Caco-2 (cell line): ENCODE measurements around the genes ZSWIM4 and IL27RA.

DNA sequence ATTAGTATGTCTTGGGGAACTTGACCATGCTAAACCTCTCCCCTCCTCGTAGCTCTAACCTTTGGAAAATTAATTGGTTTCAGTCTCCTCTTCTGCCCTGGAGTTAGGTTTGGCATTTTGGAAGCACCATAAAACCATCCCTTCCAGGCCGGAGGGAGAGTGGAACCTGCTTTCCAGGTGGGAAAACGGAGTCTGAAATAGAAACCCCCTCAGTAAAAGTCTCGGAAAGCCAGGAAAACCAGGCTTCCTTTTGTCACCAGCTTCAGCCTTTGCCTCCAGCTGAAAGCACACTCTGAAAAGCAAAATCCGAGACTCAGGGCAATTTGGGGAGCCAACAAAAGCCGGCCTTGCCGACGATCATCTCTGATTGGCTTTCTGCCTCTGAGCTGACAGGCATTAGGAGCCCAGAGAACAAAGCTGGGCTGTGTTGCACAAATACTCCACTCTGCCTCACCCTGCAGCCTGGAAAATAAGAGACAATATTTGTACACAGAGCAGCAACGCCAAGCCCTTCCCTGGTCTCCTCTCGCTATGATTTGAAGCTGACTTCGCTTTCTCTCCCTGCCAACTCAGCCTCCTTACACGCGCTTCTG is 47.0 kb downstream of the CACNA1A start:
- PRO-cap = no peak
- RRBS = no CpG with 5 or more reads among the region's 13 CpGs

DNA sequence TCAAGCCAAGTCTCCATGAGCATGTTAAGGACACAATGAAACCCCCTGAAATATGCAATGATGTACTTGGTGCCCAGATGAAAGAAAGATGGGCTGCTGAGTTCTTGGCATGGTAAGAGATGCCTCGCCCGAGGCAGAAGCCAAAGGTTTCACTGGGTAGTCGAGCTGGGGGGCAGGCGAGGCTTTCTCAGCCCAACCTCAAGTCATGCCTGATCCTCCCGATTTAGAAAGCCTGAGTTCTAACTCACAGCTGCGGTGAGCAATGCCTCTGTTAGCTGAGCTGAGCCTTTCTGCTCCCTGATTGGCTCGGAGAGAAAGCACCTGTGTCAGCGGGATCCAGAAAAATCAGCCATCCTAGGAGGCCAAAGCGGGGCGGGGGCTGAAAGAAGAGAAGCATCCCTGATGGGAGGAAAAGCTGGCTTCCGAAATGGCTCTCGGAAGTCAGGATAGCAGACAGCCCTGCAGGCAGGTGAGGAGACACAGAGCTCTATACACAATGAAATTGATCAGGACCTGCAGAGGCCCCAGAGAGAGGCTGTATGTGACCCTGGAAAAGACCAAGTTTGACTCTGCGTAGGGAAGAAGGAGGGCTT is 44.7 kb downstream of the CACNA1A start:
- PRO-cap = no peak
- RRBS = no CpG with 5 or more reads among the region's 13 CpGs

DNA sequence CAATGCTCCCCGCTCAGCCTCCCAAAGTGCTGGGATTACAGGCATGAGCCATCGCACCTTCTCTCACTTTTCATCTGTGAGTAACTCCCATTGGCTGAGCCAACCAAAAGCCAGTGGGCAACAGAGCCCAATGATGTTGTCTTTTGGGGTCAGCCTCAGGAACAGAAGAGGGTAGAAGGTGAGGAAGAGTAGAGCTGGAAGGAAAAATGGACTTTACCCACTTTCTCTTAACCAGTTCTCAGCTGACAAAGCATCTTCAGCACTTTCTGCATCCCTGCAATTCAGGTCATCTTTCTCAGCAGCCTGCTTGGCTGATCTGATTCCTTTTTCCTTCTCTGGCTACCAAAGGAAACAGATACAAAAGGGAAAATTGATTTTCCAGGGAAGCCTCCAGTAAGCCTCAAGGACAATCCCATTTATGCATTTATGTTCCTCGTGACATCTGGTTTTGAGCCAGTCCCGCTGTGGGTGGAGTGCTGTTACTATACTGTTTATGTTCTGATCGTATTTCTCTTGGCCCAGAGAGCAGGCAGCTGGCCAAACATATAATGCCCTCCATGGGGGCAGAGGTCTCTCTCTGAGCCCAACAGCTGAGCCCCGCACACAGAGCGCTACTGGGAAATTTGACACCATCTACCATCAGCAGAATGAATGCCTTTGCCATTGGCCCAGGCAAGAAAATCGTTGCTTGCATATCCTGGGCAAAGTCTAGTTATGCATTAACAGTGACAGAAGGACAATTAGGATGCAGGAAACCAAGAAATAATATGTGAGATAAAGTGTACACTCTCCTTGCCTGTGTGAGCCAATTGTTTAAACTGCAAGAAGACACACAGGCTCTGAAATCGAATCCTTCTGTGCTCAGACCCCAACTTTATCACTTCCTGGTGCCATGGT is 114.7 kb upstream of the YJU2B start:
- PRO-cap = no peak
- RRBS = no CpG with 5 or more reads among the region's 9 CpGs

- PRO-cap = no peak
- RRBS = no CpG with 5 or more reads among the region's 19 CpGs
Observed at GRCh38 chr19:13748506-13749121, 919 bp downstream of the YJU2B start.

- PRO-cap = bidirectional peak, plus-strand start at chr19:13795443, minus-strand start at chr19:13795068
- RRBS = 3% methylated on average over 21 of the region's 81 CpGs
Observed at GRCh38 chr19:13795213-13796273, at the start of gene ZSWIM4. TSS of gene ZSWIM4 (plus strand) at chr19:13795443.

DNA sequence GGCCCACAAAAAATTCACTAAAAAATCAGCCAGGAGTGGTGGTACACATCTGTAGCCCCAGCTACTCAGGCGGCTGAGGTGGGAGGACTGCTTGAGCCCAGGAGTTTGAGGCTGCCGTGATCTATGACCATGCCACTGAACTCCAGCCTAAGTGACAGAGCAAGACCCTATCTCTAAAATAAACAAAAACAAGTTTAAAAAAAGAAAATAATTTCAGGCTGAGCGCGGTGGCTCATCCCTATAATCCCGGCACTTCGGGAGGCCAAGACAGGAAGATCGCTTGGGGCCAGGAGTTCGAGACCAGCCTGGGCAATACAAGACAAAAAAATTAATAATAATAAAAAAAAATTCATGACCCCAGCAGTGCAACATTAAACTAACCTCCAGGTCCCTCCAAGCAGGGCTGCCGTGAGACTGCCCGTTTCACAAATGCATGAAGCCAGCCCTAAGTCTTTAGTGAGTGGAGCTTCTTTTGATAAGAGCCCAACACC is 38.7 kb upstream of the NANOS3 start:
- PRO-cap = no peak
- RRBS = no CpG with 5 or more reads among the region's 10 CpGs

- PRO-cap = no peak
- RRBS = 51% methylated on average over 7 of the region's 25 CpGs
Observed at GRCh38 chr19:13843256-13844055, 33.5 kb upstream of the NANOS3 start.

GRCh38 chr19:13850097-13850738 is 26.7 kb upstream of the NANOS3 start:
- PRO-cap = bidirectional peak, plus-strand start at chr19:13850620, minus-strand start at chr19:13850301
- RRBS = 4% methylated on average over 28 of the region's 54 CpGs

GRCh38 chr19:13856490-13856778 is 20.5 kb upstream of the NANOS3 start:
- PRO-cap = no peak
- RRBS = no CpG with 5 or more reads among the region's 2 CpGs

DNA sequence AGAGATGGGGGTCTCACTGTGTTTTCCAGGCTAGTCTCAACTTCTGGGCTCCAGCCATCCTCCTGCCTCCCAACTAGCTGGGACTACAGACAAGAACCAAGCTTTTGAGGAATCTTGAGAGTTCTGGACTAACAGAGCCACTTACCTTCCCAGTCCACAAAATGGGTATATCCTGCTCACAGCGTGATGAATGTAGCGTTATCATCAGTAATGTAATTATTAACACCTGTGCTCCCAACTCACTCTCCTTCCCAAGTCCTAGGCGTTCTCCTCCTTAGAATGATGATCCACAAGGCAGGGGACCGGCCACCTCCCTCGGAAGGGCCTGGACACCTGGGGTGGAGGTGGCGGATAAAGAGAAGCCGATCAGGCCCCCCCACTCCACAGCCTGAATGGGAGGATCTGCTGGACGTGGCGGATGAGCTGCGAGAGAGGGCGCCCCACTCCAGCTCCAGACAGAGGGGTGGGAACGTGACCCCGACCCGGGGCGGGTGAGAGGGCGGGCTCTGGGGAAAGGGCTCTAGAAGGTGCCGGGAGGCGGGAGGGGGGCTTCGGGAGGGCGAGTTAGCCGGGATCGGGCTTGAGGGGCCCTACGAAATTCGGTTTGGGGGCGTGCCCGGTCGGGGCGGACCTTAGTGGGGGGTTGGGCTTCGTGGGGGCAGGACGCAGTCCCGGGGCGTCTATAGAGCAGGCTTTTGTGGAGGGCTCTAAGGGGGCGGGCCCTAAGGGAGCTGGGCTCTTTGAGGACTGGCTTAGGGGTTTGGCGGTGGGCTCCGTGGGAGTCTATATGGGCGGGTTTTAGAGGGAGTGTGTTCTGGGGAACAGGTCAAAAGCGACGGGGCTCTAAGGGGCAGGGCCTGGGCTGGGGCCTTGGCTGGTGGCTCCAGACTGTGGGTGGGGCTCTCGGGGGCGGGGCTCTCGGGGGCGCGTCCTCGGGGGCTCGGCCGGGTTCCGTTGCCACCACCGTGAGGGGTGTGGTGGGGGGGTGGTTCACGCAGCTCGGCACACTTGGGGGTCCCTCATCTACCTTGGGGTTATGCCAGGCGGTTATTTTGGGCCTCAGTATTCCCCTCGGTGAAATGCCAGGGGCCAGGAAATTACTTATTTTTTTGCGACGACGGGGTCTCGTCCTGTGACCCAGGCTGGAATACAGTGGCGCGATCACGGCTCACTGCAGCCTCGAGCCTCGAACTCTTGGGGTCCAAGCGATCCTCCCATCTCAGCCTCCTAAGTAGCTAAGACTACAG is 4.1 kb upstream of the NANOS3 start:
- PRO-cap = no peak
- RRBS = 34% methylated on average over 18 of the region's 62 CpGs

GRCh38 chr19:13978167-13979275 is 26.2 kb downstream of the DCAF15 start:
- PRO-cap = bidirectional peak, plus-strand start at chr19:13978616, minus-strand start at chr19:13978458; bidirectional peak, plus-strand start at chr19:13978993, minus-strand start at chr19:13978940; bidirectional peak, plus-strand start at chr19:13979185, minus-strand start at chr19:13979066
- RRBS = 5% methylated on average over 35 of the region's 80 CpGs

DNA sequence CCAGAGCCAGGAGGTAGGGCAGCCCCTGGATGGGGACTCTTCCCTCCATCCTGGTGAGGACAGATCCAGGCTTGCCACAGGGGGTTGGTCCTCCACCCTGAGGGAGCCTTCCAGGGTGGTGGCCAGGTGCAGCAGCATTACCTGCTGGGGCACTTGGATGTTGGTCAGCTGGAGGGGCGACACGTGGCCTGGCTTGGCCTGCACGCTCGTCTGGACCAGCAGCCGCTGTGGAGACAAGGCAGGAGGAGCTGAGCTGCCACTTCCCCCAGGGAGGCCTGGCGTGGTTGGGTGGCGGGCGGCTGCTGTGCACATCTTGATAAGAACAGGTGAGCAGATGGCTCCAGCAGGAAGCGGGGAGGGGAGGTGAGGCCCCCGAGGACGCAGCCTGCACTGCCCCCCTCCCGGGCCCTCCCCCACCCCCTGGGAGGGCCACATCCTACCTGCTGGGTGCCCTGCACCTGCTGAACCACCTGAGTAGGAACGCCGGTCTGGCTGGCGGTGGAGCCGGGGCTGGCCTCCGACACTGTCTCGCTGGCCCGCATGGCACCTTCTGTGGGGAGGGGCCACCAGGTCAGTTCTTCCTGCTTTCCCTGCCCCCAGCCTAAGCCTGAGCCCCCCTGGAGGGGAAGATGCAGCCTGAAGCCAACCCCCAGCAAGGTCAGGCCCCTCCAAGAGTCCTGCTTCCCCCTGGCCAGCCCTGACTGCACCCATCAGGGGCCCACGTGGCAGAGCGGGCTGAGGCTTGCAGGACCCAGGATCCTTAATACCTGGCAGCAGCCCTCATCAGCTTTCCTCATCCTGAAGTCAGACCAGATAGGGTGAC is 22.9 kb downstream of the RFX1 start:
- PRO-cap = no peak
- RRBS = 96% methylated on average over 3 of the region's 21 CpGs

DNA sequence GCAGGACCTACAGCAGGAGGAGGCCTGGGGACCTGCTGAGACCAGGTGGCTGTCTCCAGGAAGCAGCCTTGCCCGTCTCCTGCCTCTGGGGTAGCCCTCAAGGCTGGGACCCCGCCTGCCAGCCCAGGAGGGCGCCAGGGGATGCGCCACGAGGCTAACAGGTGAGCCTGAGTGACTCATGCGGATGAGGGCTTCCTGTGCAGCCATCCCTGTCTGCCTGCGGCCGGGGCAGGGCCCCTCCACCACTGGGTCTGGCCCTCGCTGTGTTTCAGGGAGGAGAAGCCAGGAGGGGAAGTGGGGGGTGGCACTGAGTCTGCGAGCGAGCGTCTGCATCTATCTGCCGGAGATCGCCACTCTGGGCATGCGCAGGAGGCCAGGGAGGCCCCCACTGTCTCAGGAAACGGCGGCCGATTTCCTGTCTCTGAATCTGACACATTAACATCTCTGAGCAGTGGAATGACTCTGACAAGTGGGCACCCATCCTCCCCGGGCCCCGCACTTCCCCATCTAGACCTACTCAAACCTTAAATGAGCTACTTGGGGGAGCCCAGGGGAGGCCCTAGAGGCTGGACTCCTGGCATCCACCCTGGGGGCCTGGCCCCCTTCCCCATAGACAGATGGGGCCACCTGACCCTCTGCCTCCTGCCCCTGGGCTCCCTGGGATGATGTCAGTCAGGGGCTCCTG is 19.7 kb downstream of the RFX1 start:
- PRO-cap = no peak
- RRBS = 100% methylated on average over 1 of the region's 20 CpGs

DNA sequence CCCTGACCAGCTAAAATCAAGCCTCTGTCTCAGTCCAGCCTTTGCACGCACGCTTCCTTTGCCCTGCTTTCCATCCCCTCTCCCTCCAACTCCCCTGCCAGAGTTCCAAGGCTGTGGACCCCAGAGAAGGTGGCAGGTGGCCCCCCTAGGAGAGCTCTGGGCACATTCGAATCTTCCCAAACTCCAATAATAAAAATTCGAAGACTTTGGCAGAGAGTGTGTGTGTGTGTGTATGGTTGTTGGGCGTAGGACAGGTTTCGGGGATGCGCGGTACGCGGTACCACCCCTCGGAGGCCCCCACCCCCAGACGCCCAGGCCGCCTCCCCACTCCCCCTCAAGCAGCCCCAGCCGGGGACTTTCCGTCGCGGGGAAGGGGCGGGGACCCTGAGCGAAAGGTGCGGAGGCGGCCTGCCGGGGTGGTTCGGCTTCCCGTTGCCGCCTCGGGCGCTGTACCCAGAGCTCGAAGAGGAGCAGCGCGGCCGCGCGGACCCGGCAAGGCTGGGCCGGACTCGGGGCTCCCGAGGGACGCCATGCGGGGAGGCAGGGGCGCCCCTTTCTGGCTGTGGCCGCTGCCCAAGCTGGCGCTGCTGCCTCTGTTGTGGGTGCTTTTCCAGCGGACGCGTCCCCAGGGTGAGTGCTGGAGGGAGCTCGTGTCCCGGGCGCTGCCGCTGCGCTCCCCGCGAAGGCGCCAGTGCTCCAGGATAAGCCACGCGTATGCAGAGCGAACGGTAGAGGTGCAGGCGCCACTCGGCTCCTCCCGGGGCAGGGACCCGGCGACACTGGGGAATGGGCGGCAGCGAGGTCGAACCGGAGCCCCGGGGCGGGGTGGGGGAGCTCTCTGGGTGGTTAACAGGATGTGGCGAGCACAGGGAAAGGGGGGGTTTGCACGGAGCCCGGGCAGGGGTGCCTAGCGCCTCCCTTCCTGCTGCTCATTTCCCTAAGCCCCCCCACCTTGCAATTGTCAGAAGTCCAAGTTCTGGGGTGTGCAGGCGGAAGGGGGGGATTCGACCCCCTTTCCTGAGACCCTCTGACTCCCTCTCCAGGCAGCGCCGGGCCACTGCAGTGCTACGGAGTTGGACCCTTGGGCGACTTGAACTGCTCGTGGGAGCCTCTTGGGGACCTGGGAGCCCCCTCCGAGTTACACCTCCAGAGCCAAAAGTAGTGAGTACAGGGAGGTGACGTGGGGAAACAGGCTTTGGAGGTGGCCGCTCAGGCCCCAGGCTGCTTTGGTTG is at the start of gene IL27RA:
TSS of gene IL27RA (plus strand) at position 420 of the 1,233 bp plus-strand sequence.
- PRO-cap = bidirectional peak, plus-strand start at position 456 of the sequence, minus-strand start at position 252 of the sequence; unidirectional peak, minus-strand start at position 781 of the sequence
- RRBS = 2% methylated on average over 42 of the region's 82 CpGs

DNA sequence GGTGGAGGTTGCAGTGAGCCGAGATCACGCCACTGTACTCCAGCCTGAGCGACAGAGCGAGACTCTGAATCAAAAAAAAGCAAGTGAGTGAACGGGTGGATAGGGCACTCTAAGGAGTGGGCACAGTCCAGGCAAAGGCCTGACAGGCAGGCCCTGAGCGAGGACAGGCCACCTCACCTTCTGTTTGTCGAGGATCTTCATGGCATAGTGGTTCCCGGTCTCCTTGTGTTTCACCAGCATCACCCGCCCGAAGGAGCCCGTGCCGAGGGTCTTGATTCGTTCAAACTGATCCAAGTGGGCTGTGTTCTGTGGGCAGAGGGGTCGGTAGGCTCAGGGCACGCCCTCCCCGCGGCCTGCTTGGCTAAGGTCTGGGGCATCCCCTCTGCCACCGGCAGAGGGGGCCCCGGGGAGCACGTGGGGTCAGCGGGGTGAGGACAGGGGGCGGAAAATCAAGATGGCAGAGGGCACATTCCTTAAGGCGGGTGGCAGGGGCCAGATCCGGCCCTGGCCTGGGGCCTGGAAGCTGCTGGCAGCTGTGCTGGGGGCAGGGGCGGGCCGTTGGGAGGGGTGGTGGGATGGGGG is 10.9 kb downstream of the PRKACA start:
- PRO-cap = no peak
- RRBS = 95% methylated on average over 5 of the region's 26 CpGs

DNA sequence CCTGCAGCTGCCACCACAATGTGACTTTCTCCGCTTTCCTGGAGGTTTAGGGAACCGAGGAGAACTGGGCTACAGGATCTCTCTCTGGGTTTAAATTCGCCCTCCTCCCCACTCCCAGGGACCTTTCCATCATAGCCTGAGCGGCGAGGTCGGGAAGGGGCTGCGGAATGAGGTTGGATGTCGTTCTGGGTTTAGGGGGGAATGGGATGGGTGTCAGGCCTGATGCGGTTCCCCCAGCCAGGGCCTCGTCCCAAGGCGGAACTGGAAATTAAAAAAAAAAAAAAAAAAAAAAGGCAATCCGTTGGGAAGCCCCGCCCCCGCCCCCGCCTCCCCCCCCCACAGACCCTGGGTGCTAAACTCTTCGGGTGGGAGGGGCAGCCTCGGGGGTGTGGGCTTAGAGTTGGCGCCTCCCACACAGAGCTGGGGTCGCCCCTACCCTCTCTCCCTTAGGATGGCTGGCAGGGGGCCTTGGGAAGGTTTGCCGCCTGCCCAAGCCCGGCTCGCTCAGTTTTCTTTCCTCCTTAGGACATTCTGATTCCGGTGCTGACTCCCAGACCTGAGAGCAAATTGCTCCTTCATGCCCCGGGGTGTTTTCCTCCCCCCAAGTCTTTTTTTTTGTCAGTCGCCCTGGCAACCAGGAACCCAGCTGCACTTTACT is 87.5 kb upstream of the ADGRL1 start:
- PRO-cap = no peak
- RRBS = no CpG with 5 or more reads among the region's 25 CpGs

DNA sequence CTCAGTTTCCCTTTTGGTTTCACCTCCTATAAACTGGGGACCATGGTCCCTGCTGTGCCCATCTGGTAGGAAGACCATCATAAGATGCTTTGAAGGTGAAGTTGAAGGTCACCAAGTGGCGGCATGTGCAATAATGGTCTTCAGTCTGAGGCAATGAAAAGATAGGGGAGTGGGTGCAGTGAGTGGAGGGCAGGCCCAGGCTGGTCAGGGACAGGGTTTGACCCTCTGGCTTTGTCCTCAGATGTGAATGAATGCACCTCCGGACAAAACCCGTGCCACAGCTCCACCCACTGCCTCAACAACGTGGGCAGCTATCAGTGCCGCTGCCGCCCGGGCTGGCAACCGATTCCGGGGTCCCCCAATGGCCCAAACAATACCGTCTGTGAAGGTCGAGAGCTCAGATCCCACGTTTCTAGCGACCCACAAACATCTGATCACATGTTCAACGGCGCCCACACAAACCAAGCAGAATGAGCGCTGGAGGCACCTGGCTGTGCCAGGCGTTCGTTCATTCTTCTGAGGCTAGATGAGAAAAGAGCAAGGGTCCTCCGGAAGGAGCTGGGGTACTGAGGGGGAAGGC is 15.7 kb downstream of the ADGRE5 start:
- PRO-cap = no peak
- RRBS = no CpG with 5 or more reads among the region's 19 CpGs

DNA sequence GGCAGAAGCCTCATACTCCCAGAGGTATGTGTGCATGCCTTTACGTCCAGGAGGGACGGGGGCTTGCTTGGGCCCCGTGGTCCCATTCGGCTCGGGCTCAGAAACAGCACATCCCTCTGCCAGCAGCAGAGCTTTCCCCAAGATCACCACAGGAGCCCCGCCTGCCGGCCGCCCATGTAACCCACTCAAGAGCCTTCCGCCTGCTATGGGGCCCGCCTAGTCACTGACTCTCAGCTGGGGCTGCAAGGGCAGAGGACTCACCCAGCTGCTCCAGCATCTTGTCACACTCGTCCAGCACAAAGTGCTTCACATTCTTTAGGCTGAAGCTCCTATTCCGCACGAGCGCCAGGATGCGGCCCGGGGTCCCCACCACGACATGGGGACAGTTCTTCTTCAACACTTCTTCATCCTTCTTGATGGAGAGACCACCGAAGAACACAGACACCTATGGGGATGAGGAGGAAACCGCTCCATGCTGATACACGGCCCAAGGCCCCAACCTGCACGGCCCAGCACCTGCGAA is 8.4 kb downstream of the DDX39A start:
- PRO-cap = no peak
- RRBS = no CpG with 5 or more reads among the region's 22 CpGs

DNA sequence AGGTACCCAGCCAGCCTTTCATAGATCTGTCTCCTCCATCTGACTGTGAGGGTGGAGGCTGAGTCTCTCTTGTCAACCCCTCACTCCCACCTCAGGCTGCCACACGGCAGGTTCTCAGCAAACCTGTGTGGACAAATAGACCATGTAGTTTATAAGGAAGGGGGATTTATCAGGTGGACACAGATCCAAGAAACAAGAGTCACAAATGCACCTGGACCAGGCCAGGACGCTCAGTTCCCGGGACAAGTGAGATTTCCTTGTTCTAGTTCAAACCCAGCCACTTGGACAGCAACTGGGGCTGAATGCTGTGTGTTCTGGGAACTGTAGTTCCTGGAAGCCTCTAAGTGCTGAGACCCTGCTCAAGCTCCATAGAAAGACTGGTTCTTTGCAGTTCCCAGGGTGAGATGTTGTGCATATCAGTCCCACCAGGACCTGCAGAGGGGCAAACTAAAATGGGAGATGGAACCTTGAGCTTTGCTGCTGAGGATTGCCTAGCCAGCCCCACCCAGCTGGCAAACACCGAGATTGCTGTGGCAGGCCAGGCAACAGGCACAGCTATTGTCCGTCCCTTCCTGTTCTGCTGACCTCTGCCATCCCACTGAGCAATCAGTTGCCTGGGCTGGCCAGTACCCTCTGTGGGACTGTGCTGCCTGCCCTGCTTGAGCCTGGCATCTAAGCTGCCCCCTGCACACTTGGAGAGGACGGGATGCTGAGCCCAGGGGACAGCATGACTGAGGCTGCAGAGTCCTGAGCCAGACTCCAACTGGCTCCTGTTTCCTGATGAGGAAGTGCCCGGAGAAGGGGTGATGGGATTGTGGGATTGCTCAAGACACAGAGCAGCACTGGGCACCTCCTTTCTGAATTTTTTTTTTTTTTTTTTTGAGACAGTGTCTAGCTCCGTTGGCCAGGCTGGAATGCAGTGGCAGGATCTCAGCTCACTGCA is 1.4 kb upstream of the GIPC1 start:
- PRO-cap = no peak
- RRBS = no CpG with 5 or more reads among the region's 8 CpGs

- PRO-cap = no peak
Observed at GRCh38 chr19:14732284-14732890, 42.5 kb downstream of the ZNF333 start.